Left cardiac atrium (tissue), 1 donor: ENCODE measurements around a stretch of chr2.

DNA sequence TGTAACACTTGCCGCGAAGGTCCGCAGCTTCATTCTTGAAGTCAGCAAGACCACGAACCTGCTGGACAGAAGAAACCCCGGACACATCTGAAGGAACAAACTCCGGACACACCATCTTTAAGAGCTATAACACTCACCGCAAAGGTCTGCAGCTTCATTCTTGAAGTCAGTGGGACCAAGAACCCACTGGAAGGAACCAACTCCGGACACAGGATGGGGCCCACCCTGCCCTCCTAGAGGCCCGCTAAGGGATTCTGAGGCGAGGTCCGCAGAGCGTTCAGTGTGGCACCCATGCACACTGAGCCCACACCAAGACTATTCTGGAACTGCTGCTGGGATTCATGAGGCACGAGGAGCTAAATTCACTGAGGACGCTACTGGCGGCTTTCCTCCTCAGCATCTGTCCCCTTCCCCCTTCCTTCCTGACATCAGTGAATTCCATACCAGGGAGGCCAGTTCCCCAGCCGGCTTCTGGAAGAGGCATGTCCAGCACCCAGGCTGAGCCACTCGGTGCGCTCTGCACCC is 11.4 kb downstream of the HDAC4 start:
- PRO-cap: no peak

DNA sequence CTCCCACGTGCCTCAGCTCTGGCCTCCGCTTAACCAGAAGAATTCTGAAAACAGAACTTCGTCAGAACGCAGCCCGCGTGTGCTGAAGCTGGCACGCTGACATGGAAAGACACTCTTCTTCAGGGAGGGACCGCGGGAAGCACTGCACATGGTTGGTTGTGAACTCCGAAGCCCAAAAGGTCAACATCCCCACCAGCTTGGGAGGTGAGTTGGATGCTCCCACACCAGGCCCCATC is 9.1 kb downstream of the HDAC4 start:
- PRO-cap: no peak

DNA sequence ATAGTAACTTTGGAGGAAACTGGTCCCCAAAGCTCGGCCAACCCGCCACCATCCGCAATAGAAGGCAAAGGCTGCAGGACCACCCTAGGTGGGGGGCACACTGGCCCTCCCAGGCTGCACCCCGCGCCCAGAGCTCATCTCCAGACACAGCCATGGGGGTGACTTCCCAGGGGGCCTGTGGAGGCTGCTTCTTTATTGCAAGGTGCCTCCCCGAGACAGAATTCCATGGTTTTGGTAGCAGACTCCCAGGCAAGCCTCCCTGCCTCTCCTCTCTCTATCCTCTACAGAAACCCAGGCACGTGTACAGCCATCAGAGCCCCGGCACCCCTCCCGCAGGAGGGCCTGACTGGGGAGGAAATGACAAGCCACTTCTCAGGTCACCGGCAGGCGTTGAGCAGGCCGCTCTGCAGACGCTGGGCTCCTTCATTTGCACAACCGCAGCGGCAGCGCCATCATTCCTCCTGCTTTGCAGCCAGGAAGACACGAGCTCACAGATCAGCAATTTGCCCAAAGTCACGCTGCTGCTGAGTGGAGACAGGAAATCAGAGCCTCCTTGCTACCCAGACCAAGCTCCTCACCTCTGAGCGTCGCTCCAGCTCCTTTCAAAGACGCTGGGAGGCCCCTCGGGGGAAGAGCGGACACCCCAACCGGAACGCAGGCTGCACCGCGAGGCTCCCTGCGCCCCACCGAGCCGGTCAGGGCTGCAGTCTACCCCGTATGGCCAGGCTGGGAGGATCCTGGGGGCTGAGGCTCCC is 80.1 kb downstream of the NDUFA10 start:
- PRO-cap: no peak

DNA sequence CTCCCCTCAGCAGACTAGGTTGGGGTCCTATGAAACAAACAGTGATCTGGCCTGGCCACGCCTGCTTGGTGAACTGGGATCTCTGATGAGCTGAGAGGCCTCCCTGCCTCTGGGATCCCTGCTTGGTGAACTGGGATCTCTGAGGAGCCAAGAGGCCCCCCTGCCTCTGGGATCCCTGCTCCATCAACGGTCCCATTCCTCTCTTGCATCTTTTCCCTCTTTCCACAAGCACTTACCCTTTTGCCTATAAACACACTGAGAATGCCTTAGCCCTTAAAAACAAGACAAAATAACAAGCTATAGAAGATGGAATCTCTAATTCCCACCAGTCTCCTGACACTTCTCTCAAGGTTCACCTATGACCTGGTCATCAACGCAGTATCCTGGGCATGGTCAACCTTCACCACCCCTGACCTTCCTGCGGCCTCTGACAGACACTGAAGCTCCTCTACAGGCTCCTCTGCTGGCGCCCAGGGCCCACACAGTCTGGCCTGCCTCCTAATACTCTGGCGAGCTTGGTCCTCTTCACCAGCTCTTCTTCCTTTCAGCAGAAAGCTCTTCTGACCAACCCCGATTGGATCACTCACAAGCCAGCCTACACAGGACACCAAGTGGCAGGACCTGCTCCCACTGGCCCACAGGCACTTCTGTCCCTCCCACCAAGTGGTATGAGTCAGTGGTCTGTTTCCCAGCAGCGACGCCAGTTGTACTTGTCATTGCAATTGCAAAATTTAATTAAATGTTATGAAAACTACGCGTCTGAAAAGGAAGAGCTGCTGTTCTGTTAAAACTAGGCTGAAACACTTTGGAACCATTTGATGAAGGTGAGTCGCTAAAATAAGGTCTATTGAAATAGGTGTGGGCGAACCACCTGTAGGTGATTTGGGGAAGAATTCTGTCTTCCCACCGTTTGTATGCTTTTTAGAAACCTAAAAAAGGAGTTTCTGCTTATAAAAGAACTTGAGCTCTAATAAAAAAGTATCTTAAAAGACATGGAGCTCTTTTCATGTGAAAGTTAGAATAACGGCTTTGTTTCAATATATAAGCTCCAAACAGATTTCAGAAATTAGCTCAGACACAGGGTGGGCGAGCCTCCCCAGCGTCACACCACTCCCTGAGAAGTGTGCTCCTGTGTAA is 46.8 kb downstream of the NDUFA10 start:
- PRO-cap: no peak

- PRO-cap: no peak
Observed at GRCh38 chr2:240130575-240130980, 5.5 kb downstream of the COPS9 start.

DNA sequence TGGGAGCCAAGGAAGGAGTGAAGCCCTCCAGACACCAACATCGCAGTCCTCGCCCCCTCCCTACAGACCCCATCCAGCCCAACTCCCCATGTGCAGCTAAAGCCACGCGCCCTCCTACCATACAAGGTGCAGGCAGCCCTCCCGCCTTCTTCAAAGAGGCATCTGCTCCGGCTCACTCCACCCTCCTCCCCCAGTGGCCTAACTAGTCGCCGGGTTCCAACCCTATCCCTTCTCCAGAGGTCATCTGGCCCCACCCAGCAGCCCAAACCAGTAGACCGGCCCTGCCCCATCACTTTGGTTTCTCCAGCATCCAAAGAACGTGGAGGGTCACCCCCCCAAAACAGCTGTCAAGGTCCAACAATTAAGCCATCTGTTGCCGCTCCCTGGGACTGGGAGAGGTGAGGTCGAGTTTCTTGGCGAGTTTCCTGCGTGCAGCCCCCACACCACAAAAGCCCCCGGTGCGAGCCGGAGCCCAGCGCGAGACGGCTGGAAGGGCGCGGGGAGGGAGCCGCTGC is 817 bp upstream of the GPC1 start:
- PRO-cap: no peak

- PRO-cap: no peak
Observed at GRCh38 chr2:240436684-240436978, 1.2 kb downstream of the GPC1 start.

GRCh38 chr2:240465338-240466598 is 30.3 kb downstream of the GPC1 start:
- PRO-cap: no peak

DNA sequence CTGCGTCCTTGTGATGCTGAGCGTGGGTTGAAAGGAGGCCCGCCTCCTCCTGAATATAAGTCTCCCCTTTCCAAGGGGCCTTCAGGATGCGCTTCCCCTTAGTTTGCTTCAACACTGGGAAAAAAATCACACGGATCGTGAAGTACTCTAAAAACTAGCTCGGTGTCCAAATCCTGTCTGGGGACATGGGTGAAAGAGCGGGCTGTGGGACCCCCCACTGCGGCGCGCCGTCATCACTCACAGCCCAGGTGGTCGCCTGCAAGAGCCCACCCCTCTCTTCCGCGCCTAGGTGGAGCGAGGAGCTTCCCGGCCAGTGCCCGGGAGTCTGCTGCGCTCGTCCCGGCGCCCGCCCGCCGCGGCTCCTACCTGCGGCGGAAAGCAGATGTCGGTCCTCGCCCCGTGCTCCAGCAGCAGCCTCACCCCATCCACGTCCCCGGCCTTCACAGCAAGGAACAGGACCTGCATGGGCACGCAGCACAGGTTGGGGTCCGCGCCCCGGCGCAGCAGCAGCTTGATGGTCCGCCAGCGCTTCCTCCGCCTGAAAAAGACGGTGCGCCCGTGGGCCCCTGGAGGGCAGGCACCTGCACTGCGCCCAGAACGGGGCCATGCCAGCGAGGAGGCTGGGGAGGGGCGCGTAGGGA is 37.7 kb downstream of the ANKMY1 start:
- PRO-cap: no peak

- PRO-cap: no peak
Observed at GRCh38 chr2:240540218-240541070, 17.3 kb downstream of the ANKMY1 start.

DNA sequence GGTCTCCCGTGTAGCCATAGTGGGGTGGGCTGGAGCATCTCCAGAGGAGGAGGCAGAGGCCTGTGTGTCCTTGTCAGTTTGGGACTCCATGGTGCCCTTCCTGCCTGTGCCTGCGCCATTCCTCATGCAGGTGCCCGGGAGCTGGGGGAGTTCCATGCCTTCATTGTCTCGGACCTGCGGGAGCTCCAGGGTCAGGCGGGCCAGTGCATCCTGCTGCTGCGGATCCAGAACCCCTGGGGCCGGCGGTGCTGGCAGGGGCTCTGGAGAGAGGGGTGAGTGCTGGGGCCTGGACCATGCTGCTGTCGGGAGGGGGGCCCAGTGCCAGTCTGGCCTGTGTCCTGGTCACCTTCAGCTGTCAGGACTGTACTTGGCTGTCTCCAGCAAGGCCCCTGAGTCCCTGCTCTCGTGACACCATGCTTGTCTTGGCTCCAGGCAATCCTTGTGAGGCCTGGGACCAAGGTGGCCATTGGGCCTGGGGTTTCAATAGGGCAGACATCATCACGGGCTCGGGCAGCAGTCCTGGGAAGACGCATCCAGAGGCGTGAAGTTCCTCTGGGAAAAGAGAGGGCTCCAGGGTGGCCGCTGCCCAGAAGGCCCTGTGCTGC is 7.3 kb downstream of the CAPN10 start:
- PRO-cap: no peak

- PRO-cap: no peak
Observed at GRCh38 chr2:240600121-240600320, 13.5 kb downstream of the CAPN10 start.

DNA sequence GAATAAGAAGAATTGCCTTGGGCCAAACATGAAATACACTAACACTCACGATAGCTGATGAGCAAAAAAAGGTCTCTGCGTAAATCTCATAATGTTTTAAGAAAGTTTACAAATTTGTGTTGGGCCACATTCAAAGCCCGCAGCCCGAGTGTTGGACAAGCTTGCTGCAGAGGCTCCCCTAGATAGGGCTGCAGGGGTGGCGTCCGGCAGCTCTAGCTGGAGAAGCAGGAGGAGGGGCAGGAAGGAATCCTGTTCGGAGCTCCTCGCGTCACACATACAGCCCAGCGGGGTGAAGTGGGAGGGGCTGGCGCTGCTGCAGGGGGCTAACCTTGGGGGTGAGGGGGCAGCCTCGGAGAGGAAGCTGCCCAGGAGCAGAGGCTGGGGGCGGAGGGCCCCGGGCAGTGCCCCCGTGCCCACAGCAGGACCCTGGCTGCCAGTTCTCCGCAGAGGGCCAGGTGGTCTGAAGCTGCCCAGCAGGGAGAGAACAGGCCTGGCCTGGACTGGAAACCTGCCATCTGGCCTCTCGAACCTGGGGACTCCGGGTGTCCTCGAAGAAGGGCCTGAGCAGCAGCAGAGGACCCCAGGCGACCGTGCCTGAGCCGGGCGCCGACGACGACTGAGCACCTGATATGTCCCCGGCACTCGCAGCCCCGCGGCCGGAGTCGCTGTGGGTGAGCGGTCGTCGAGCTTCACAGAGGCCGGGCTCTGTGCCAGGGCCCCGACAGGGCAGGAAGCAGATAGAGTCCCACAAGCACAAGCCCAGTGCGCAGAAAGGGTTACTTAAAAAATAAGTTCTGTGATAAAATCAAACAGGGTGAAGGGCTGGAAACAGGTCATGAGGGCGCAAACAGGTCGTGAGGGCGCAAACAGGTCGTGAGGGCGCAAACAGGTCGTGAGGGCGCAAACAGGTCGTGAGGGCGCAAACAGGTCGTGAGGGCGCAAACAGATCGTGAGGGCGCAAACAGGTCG is 2.5 kb upstream of the GPR35 start:
- PRO-cap: no peak

DNA sequence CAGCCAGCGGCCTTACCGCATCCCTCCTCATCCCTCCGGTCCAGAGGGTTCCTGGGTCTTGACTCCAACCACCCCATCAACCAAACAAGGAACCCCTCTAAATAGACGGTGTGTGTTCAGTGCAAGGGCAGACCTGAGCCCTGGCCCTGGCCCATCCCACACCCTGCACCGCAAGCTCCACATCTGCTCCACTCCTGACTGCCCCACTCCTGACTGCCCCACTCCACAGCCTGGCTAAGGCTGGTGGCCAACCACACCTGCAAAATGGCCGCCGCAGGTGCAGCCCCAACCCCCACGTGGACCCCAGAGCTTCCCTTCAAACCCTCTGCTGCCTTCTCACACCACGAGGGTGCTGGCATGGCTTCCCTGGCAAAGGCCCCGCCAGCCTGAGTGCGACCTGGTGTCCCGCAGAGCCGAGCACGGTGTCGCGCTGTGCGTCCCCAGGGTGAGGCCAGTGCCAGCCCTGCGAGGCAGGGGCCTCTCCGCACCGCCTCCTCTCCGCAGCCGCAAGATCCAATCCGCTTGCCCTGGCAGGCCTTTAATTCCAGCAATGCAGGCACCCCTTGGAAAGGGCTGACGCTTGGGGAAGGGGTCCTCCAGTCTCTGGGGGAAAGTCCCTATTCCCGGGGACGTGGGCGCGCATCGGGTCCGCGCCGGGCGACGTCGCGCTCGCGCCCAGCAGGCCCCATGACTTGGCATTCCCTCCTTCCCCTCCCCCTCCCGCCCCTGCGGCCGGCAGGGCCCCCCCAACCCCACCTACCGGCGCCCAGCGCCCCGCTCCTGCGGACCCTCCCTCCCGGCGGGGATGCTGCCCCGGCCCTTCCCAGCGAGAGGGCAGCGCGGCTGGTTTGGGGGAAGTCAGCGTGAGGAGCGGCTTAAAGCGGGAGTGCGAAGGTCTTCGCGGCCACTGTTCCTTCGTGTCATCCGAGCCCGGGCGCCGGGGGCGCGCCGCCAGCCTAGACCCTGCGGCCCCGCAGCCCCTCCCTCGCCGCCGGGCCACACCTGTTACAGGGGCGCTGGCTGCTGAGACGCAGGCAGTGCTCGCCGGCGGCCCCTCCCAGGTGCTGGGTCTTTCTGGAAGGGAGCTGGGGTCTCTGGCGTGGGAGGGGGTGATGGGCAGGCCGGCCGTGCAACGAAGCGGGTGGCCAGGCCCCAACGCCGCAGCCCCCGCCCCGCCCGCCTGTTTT is 1.3 kb downstream of the KIF1A start:
- PRO-cap: no peak

DNA sequence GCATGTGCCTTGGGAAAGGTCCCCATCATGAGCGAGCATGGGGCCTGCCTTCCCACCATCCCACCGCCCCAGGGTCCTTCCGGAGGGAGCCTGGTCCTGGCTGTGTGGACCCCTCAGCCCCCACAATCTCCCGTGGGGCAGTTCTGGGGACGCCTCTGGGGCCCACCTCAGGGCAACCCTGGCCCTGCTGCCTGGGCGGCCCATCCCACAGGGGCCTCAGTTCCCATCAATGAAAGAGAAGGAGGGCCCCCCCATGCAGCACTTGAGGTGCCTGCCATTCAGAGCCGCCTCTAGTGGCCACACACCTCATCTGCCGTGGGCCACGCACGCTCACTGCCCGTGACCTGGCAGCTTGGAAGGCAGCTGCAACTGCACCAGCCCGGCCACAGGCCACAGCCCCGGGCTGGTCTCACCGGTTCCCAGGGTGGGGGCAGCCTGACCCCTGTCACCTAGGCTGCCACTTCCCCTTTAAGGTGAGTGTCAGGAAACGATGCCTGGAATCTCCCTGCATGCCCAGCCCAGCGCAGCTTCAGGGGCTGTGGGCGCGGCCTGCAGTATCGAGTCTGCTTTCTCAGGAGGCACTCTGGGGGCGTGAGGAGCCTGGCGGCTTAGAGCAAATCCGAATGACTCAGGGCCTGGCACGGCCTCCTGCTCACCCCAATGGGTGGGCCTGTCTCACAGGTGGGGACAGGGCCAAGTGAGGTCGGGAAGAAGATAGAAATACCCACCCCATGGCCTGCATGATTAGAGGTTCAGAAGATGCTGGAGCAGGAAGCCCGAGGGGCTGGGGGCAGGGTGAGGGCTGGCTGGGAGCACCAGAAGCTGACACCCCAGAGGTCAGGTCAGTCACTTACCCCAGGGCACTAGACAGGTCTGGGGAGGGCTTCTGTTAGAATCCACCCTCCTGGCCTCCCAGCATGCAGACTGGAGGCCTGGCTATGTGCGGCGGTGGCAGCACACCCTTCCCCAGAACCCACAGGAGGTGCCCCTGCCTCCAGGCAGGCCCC is 2.5 kb downstream of the MAB21L4 start:
- PRO-cap: no peak

GRCh38 chr2:240898741-240899195 is 2.8 kb upstream of the MAB21L4 start:
- PRO-cap: no peak

GRCh38 chr2:240921305-240921774 is 15.2 kb downstream of the CROCC2 start:
- PRO-cap: no peak

DNA sequence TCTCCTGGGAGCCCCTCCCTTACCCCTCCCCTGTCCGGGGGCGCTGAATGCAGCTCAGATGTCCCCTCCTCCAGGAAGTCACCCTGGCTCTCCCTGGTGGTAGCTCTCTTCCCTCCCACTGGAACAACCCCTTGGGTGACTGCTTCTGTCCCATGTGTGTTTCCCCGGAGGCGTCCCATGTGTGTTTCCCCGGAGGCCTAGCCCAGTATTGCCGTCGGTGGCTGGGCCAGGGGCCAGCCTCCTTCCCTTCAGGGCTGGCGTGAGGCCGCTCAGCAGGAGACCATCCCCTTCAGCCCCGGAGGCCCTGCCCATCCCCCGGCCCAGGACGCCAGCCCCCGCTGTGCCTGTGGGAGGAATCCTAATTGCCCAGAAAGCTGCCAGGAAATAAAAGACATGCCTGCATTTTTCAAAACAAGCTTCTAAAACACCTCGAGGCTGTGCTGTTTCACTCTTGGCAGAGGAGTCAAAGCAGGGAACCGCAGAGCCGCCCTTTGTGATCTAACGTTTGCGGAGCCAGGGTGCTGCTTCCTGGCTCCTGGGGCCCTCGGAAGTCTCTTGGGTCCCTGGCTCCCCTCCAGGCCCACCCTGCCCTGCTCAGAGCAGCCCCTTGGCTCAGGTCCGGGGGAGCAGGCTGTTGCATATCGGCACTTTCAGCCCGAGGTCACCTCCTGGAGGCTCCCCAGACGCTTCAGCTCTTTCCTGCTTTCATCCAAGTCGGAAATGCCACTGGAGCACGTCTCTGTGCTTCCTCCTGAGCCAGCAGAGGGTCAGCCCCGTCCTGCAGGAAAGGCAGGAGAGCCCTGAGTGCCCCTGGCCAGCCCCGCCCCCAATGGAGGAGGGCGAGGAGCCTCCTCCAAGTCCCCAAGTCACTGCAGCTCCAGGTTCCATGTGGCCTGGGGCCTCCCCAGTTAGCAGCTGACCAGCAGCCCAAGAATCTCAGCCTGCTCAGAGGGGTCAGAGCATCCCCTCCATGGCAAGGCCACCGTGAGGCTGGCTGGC is 11.5 kb downstream of the SNED1 start:
- PRO-cap: no peak

DNA sequence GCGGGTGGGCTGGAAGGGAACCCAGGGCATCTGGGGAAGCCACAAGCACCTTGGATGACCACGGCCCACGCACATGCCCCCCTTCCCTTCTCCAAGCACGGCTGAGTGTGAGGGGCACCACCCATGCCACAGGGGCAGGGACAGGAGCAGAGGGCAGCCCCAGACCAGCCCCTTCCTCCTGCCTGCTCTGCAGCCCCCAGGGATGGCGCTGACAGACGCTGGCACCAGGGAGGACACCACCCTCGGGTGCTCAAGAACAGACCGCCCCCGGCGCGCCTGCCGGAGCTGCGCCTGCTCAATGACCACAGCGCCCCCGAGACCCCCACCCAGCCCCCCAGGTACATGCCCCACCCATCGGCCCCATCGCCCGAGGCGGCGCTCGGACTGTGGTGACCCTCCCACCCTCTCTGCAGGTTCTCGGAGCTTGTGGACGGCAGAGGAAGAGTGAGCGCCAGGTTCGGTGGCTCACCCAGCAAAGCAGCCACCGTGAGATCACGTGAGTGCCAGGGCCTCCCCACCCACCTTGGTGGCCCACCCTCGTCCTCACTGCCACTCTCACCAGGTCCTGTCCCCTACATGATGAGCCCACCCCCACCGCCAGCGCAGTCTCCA is 30.6 kb downstream of the MTERF4 start:
- PRO-cap: no peak

- PRO-cap: no peak
Observed at GRCh38 chr2:241084652-241085296, 17.3 kb downstream of the MTERF4 start.